H7 (cell line): Measurements from ENCODE around the gene LYL1.

GRCh38 chr19:13060613-13061677 is 41.7 kb downstream of the LYL1 start:
- RAMPAGE, long total RNA: no peak

- RAMPAGE, long total RNA: no peak
Measured at GRCh38 chr19:13063333-13064115, 39.1 kb downstream of the LYL1 start.

DNA sequence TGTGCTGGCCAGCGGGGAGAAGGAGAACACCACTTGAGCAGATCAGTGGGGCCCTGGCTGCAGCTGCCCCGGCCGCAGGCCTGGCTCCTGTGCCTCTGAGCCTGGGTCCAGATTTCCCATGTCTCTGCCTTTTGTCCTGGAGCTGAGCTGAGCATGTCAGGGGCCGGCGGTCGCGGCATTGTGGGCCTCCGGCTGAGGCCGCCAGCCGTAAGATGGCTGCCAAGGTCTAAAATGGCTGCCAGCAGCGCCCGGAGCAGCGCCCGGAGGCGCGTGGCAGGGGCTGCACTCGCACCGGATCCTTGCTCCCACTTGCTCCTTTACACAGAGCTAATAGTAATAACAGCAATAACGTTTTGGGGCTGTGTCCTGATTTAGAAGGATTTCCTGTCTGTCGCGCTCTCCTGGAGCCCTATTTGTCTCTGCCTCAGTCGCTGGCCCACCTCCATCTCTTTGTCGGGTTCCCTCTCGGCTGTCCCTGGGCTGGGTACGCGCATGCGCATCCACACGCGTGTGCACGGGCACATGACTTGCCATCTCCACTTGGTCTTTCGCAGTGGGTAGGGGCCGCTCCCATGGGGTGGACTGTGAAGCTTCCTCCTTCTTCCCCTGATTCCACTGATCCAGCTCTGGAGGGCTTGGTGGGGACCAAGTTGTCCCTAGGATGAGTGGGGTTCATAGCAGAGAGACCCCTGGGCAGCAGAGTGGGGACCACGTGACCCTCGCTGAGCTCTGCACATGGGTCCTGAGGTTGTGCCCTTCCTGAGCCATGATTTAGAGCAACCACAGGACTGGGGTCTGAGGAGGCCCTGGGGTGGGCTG is 32.0 kb downstream of the LYL1 start:
- RAMPAGE, long total RNA: no peak

- RAMPAGE, long total RNA: no peak
Measured at GRCh38 chr19:13090100-13090493, 12.6 kb downstream of the LYL1 start.

DNA sequence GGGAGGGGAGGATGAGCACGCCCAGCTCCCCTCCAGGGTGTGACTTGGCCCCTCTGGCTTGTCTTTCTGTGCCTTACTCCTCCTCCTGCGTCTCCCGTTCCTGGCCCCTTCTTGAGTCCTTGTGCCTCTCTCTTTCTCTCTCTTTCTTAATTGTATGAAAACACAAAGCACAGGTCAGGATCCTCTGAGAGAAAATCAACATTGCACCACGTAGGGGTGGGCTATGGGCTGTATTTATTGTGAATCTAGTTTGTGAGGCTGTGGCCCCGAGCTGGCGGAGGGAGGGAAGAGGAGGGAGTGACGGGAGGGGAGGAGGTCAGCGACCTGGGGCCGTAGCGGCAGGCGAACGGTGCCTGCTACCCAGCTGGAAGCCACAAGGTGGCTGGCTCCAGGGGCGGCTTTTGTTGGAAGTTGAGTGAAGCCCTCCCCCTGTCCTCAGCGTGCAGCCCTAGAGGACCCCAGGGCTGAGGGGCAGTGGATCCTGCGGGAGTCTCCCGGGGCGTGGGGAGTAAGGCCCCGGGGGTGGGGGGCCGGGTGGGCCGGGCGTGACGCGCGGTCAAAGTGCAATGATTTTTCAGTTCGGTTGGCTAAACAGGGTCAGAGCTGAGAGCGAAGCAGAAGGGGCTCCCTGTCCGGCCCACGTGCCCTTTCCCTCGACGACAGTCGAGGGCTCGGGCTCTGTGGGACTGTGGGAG is 6.4 kb downstream of the LYL1 start:
- RAMPAGE, long total RNA: no peak

GRCh38 chr19:13102201-13103239 is at the start of gene LYL1:
LYL1 (minus strand) TSS chr19:13102858.
- RAMPAGE, long total RNA: no peak

DNA sequence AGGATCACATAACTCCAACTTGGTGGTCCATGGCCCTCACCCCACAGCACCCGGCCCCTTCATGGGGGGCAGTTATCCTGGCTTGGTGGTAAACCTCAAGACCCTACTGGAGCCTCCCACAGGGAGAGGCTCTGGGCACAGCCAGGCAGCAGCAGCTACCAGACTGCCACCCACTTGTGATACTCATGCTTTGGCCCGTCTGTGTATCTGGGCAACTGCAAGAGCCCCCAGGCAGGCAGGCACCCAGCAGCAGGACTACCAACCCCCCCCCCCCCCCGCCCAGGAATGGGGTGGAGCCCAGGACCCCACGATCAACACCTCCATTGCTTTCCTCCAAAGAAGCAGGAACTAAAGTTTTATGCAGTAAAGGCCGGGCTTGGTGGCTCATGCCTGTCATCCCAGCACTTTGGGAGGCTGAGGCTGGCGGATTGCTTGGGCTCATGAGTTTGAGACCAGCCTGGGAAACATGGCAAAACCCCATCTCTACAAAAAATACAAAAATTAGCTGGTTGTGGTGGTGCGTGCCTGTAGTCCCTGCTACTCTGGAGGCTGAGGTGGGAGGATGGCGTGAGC is 975 bp upstream of the LYL1 start:
- RAMPAGE, long total RNA: no peak

GRCh38 chr19:13164368-13165142 is 14.3 kb downstream of the IER2 start:
- RAMPAGE, long total RNA: no peak

DNA sequence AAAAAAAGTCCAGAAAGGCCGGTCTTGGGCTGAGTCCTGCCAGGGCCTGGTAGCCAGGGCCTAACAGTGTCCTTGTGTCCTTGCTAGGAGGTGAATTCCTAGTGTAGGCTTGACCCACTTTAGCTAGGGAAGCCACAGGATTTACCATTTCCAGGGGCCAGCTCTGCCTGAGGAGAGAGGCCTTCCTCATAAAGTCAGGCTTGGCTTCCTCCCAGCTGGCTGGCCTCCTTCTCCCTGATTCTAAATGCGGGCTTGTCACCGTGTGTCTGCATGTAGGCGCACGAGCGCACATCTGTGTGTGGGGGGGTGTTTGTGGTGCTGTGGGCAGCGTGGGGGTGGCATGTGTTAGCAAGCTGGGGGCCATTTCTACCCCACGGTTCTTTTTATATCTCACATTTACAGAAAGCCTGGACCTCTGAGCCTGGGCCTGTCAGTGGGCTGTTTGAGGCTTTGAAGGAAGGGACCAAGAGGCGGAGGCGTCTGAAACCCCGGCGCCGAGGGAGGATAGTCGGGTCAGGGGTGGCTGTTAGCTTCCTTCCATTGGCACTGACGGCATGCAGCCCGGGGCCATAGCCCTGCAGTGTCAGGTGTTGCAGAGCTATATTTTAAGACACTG is 31.7 kb downstream of the IER2 start:
- RAMPAGE, long total RNA: no peak

GRCh38 chr19:13299031-13299479 is 148.8 kb downstream of the IER2 start:
- RAMPAGE, long total RNA: no peak

DNA sequence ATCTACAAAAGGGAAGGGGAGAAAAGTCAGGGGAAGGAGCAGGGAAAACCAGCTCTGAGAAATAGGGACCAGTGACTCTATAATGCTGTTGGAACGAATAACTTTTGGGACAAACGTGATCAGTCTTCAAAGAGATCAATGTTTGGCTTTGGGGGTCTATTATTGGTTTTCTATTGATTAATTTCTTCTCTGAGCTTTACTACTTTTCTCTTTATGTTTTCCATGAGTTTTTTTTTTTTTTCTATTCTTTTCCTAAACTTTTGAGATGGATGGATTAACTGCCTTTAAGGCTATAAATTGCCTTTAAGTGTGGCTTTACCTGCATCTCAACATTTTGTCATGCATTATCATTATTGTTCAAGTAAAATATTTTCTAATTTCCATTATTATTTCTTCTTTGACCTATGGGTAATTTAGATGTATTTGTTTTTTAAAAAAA is 146.5 kb downstream of the CACNA1A start:
- RAMPAGE, long total RNA: no peak

GRCh38 chr19:13396395-13397059 is 109.8 kb downstream of the CACNA1A start:
- RAMPAGE, long total RNA: no peak

DNA sequence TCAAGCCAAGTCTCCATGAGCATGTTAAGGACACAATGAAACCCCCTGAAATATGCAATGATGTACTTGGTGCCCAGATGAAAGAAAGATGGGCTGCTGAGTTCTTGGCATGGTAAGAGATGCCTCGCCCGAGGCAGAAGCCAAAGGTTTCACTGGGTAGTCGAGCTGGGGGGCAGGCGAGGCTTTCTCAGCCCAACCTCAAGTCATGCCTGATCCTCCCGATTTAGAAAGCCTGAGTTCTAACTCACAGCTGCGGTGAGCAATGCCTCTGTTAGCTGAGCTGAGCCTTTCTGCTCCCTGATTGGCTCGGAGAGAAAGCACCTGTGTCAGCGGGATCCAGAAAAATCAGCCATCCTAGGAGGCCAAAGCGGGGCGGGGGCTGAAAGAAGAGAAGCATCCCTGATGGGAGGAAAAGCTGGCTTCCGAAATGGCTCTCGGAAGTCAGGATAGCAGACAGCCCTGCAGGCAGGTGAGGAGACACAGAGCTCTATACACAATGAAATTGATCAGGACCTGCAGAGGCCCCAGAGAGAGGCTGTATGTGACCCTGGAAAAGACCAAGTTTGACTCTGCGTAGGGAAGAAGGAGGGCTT is 44.7 kb downstream of the CACNA1A start:
- RAMPAGE, long total RNA: no peak

DNA sequence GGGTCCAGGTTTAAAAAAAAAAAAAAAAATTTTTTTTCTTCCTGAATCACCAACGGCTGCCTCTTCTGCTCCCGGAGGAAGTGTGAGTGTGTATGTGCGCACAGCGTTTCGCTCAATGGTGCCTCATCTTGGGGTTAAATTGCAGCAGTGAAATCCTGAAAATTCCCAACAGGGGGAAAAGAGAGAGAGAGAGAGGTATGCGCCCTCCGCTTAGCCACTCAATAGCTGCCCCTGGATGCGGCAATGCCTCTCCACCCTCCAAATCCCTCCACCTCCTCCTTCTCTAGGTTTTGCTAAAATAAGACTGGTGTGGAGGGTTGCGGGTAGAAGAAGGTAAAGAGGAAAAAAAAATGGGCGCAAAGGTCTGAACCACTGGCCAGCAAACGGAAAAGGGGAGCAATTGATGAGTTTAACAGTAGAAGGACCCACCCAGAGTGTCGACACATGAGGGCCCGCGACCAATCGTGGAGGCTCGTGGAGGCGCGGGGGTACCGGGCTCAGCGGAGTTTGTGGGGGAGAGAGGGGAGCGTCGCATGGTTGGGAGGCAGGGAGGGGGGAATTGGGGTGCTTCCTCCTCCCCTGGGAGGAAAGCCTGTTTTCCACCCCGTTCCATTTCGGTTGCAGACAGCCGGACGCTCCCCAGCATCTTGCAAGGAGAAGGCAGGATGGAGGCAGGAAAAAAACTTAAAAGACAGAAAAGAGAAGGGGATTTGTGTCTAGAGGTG is 935 bp upstream of the CACNA1A start:
- RAMPAGE, long total RNA: no peak

DNA sequence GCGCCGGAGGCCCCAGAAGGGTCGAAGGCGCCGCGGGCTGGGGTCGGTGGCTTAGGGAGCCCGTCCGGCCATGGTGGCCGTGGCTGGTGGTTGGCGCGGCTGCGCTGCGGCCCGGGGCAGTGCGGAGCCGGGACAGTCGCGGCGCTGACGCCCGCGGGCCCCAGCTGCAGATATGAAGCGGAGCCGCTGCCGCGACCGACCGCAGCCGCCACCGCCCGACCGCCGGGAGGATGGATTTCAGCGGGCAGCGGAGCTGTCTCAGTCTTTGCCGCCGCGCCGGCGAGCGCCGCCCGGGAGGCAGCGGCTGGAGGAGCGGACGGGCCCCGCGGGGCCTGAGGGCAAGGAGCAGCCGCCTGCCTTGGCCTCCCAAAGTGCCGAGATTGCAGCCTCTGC is 45.2 kb upstream of the YJU2B start:
- RAMPAGE, long total RNA: no peak

DNA sequence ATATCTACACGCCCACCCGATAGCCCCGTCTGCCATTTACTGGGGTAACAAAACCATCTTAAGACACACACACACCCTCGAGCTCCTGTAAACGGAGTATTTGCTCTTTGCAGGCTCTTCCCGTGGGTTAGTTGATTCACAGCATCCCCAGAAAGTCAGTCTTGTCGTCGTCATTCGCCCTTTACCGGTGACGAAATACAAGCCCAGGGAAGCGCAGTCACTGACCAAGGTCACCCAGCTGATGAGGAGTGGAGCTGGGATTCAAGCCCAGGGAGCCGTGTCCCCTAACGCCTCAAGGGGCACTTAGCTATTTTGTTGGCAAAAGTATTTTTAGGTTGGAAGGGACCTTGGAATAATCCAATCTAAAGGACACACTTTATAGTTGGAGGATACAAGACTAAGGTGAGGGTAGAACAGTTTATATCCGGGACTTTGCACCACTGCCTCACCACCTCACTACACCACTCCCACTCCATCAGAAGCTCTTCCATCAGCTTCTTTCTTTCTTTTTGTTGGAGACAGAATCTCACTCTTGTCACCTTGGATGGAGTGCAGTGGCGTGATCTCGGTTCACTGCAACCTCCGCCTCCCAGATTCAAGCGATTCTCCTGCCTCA is 919 bp downstream of the YJU2B start:
- RAMPAGE, long total RNA: no peak

GRCh38 chr19:13794853-13795212 is 410 bp upstream of the ZSWIM4 start:
- RAMPAGE, long total RNA: no peak

GRCh38 chr19:13813154-13813632 is 17.9 kb downstream of the ZSWIM4 start:
- RAMPAGE, long total RNA: no peak

- RAMPAGE, long total RNA: no peak
Measured at GRCh38 chr19:13817025-13817469, 21.8 kb downstream of the ZSWIM4 start.

- RAMPAGE, long total RNA: no peak
Measured at GRCh38 chr19:13864845-13865476, 12.0 kb upstream of the NANOS3 start.